NALM6 (cell line): ENCODE measurements around a stretch of chr10.

- PRO-cap, result no peak
Observed at GRCh38 chr10:6148320-6148766, 54.4 kb upstream of the PFKFB3 start.

DNA sequence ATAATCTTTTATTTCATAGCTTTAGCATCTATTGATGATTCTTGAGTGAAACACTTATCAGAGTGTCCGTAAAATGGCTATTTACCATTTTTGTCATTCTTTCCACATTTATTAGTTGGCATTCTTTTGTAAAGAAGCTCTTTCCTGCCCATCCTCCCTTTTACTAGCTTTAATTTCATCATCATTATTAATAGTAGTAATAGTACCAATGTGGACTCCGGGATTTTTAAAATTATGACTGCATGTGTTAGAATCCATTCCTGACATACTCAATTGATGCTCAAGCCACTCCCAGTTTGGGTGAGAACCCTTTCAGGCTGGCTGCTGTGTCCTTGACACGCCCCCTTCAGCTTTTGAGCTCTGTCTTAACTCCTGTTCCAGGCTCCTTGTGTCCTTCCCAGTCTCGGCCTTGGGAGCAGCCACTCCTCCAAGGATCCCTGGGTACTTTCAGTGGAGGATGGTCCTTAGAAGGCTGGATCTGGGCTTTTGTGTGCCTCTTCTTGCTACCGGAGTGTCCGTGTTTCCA lies 40.3 kb upstream of the PFKFB3 start:
- PRO-cap, result no peak

DNA sequence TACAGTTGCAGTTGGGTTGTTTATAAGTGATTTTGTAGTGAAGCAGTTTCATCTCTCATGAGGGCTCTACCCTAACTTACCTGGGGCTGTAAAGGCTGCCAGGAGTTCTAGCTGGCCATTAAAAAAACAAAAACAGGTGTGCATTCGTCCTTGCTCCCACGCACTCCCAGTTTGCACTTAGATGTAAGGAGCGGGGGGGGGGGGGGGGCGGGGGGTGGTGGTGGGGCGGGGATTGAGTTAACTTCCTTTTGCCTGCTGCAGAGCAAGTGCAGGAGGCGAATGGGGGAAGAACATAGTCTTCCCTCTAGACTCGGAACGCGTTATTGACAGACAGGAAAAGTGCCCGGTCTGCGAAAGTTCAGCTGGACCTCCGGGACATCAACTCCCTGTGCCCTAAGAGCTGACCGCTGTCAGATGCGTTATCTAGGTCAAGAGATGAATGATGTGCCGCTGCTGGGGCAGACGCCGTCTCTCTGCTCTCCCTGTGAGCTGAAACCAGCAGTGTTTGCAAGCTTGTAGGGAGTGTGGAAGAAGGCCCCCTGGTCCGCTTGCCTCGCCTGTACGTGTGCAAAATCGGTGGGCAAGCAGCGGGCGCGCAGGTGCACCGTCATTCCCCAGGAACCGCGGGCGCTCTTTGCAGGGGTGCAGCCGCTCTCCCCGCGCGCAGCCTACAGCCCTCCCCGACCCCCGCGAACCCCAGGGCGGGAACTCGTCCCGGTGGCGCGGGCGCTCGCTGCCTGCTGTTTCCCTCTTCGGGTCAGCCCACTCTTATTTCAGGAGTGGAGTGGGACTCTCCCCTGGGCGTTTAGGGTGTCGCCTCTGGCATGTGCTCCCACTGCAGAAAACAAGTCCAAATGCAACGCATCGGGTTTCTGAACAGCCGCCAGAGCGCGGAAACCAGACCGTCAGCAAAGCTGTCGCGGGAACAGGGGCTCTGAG lies 2.0 kb upstream of the PFKFB3 start:
- PRO-cap, result unidirectional peak, plus-strand start at position 260 of the sequence; bidirectional peak, plus-strand start outside the sequence, minus-strand start at position 878 of the sequence

DNA sequence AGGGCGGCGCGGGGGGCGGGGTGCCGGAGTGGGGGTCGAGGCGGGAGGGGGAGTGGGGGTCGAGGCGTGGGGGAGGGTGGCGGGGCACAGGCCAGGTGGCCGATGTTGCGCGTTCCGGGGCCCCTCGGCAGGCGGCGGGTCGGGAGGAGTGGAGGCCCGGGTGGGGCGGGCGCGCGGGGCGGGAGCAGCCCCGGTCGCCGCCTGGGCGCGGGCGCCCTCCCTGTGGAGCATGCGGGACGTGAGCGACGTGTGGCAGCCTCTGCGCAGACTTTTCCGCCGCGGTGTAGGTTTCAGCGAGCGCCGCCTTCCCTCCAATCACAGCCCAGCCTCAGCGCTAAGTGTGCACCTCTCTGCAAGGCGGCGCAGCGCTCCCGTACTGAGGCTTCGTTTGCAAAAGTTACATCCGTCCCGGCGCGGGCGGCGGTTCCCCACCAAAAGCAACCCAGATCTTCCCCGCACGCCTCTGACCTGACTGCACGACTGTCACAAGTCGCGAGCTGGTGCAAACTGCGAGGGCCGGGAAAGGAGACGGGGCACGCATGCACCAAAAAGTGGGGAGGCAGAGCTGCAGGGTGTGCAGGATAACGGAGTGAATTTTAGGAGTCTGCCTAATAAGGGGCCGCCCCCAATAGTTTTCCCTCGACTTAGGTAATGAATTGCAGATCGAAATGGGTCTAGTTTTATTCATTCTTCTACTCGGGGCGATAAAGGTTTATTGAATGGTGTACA lies 1.2 kb upstream of the PFKFB3 start:
- PRO-cap, result bidirectional peak, plus-strand start at position 124 of the sequence, minus-strand start outside the sequence; bidirectional peak, plus-strand start at position 562 of the sequence, minus-strand start at position 231 of the sequence

- PRO-cap, result no peak
Observed at GRCh38 chr10:6205129-6205423, 2.3 kb downstream of the PFKFB3 start.

DNA sequence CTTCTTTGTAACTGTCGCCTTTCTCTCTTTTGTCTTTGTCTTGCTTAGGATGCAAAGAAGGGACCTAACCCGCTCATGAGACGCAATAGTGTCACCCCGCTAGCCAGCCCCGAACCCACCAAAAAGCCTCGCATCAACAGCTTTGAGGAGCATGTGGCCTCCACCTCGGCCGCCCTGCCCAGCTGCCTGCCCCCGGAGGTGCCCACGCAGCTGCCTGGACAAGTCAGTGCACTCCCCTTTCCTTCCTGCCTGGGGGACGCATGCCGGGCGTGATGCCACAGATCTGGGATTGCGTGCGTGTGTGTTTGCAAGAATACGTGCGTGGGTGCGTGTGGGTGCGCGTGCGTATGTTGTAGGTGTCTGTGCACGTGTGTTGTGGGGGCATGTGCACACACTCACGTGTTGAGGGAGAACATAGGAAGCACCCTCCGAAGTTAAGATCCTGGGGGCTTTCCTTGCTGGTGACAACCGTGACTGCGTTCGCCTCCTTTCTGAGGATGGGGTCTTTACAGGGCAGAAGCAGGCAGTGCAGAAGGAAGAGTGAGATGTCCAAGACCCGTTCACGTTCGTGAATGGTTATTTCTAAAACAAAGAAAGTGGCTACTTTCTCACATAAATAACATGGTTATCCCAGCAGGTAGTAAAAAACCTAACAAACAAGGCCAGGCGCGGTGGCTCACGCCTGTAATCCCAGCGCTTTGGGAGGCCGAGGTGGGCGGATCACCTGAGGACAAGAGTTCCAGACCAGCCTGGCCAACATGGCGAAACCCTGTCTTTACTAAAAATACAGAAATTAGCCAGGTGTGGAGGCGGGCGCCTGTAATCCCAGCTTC lies 23.6 kb downstream of the PFKFB3 start:
- PRO-cap, result no peak

- PRO-cap, result no peak
Observed at GRCh38 chr10:6246736-6247308, 44.1 kb downstream of the PFKFB3 start.

DNA sequence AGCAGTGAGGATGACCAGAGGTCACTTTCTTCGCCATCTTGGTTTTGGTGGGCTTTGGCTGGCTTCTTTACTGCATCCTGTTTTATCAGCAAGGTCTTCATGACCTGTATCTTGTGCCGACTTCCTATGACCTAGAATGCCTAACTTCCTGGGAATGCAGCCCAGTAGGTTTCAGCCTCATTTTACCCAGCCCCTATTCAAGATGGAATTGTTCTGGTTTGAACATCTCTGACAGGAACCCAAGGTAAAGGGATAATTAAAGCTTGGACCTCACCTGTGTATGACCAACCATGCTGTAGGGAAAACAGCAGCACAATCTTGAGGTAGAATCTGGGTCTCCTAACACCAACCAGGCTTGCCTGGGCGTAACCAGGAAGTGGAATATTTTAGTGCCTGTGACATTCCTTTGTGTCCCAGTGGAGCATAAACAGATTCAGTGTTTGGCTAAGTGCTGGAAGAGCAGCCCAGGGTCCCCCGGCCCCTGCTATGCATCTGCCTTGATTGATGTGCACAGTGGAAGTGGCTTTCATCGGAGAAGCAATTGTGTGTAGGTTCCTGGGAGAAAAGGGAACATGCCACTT lies 94.1 kb downstream of the PFKFB3 start:
- PRO-cap, result no peak

DNA sequence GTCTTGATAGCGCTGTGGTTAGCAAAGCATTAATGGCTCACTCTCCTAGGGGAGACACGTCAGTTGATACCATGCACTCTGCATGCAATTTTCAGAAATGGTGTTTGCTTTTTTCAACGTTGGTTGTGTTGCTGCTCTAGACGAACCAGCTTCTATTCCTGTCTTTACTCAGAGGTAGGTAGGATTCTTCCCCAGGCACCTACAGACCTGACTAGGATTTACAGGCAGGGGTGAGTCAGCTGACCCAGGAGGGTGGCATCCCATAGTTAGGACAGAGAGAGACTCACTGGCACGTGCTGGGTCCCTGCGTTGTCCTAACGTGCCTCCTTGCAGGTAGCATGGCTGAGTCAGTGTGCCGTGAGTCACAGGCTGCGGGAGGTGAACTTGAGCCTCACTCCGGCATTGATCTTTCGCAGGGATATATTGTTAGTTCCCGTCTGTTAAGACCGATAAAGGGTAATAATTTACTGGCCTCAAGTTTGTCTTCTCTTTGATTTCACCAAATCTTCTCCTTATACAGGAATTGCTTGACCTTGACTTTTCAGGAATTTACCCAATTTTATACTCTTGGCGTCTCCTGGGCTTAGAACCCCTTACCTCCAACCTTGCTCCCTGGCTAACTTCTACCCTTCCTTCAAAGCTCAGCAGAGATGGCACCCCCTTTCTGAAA lies 96.5 kb downstream of the PFKFB3 start:
- PRO-cap, result no peak

DNA sequence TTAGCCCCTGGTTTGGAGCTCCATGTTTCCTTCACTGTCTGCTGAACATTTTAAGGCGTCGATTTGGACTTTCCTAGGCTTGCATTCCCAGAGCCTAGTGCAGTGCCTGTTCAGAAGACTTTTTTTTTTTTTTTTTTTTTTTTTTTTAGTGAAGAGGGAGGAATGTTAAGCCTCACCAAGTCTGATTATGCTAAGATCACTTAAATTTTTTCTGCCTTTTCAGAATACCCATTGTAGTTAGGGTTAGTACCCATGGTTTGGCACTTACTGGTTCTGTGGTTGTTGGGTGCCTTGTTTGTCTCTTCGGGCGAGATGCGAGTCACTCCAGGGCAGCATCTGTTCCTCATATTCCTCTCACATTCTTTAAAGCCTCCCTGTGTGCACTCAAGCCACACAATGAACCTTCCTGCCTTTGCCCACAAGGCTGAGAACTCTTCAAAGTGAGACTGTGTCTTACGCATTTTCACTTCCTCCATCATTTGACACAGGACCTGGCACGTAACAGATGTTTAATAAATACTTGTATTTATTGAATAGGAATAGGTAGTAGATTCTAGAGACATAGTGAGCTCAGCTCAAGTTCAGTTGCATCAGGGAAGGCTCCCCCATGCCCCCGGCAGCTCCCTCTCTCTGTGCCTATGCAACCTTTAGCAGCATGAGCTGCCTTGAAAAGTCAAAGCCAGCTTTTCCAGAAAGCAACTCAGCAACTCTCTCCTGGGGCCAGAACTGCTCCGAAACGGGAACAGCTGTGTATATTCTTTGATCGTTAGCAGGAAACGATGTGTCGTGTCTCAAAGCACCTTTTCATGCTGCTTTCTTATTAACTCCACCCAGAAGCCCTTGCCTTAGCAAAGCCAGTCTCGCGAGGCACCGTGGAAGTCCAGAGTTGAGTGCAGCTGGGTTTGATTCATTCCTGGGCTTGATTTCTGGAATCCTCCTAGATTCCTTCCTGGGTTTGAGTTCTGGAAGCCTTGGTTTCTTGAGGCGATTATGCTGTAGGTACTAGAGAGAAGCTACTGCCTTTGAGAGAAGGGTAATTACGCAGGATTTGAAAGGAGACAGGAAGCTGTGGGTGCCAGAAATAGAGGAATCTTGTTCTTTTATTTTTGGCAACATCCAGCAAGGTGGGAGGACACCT lies 97.5 kb downstream of the PFKFB3 start:
- PRO-cap, result no peak

DNA sequence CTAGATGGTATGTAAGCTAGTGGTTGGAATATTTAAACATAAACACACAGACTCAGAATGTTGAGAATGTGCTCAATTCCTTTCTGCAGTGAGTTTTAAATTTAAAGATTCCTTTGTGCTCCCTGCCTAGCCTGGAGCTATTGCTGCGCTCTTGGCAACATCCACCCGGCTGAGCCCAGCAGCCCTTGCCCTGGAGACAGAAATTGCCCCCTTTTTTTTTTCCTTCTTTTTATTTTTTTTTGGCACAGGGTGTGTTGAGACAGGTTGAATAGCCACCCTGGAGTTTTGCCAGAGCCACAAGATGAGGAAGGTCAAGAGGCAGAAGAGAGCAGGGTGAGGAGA lies 180.8 kb downstream of the PRKCQ start:
- PRO-cap, result no peak

DNA sequence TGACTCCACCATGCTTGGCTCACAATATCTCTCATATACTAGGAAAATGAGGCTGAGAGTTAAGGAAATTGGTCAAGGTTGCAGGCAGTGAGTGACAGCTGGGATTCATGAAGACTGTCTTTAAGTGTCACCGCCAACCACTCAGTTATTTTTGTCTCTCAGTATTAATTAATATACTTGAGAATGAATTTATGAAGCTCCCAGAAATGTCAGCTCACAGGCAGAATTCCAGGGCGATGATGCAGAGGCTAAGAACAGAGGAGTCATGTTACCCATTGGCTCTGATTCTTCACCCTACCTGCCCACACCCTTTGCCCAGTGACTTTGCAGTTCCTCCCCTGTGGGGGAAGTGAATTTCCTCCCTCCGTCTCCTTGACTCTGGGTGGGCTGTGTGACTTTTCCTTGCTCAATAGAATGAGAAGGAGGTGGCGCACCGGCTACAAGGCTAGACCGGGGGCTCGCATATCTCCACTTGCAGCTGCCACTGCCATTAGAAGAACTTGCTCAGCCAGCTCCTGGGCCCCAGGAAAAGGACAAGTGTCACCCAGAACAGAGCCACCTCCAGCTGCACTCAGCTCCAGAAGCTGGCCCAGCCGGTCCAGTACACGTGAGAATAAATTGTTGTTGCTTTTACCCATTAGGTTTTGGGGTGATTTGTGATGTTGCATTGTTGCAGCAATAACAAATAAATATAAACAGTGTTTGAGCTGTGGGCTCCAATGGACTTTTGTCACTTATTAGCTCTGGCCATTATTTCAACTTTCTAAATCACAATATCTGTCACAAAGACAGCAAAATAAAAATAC lies 157.1 kb upstream of the PRKCQ start:
- PRO-cap, result no peak

DNA sequence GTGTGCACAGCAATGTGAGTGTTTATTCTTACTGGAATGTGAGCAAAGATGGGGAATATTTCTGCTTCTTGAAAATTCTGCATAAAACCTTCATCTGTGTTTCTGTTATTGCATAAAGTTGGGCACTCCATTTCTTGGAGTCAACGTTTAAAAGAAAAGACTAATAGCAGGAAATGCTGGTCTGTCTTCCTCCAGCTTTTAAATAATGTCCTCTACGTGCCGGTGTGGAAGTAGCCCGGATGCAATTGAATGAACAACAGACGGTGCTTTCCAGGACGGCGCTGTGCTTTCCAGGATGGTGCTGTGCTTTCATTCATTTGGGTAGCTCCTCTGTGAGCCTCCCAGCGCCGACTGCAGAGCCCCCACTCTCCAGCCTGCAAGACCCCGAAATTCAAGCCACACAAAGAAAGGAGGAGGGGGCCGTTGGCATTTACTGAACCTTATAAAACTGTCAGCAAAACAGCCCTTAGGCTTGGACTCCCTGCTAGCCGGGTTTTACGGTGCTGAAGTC lies 158.1 kb upstream of the PRKCQ start:
- PRO-cap, result no peak

DNA sequence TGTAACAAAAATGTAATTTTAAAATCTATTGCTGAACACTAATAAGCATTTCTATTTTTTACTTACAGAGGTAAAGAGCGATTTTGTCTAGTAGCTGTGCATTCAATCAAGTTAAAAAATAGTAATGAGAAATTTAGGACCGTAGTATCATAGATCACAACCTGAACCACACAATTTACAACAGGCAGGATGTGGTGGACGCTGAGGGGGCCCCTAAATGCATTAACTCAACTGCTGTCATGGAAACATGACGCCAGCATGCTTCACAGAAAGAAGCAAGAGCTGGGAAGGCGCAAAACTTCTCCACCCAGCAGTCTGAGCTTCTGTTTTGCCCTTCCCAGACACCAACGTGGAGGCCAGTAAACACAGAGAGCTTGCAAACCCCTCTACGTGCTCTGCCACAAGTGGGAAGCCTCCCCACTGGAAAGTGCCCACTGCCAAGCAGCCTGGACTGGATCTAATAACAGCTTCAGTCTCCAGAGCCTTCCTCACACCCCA lies 151.9 kb downstream of the SFMBT2 start:
- PRO-cap, result no peak

- PRO-cap, result no peak
Observed at GRCh38 chr10:7274695-7275212, 136.1 kb downstream of the SFMBT2 start.

DNA sequence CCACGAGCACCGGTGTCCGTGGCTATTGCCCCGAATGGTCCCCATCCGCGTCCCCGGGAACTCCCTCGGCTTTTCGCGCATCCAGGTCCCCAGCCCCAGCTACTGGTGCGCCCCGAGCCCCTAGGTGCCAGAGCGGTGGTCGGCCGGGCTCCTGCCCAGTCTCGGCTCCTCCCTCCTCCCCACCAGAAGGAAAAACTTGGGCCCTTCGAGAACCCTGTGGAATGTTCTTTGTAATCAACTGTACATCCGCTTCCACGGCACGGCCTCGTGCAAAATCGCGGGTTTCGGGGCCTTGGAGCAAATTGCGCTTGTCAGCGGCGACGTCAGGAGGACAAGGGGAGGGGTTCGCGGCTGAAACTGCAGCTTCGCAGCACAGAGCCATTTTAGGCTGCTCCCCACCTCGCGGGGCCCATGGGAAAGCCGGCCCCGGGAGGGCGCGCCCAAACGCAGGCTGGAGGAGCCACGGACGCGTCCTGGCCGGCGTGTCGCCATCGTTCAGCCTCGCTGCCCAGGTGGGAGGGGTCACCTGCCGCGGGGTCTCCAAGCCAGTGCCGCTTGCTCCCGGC lies 2.9 kb downstream of the SFMBT2 start:
- PRO-cap, result no peak

- PRO-cap, result bidirectional peak, plus-strand start at chr10:7411599, minus-strand start at chr10:7411490
Observed at GRCh38 chr10:7411381-7411675, 494 bp upstream of the SFMBT2 start.

- PRO-cap, result no peak
Observed at GRCh38 chr10:7854751-7855710, 36.7 kb downstream of the TAF3 start.

GRCh38 chr10:8435140-8435903 lies 380.8 kb downstream of the GATA3 start:
- PRO-cap, result no peak

GRCh38 chr10:9301396-9301845 lies 1246.9 kb downstream of the GATA3 start:
- PRO-cap, result no peak